Stomach (tissue), 7 donors: ENCODE measurements around a stretch of chr5.

DNA sequence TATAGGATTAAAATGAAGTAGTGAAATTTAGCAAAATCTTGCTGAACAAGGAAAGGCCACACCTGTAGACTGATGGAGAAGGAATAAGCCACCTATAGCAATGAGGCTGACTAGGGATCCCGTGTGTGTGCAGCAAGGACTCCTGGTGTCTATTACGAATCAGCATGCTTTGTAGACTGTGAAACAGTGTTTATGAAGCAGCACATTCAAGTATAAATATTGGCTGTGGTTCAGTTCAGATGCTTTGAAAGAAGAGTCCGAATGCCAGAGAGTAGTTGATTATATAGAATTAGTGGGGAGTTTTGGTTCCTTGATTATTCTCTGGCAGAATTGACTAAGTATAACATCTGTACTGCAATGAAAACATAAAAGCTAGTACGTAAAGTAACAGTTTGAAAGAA is 41.8 kb downstream of the CAST start:
- PRO-cap: no peak
- RAMPAGE, long total RNA, 5 experiments: no peak in any of the 5 experiments
- RRBS: no CpG with 5 or more reads among the region's 4 CpGs

- PRO-cap: no peak
- RAMPAGE, long total RNA, 5 experiments: no peak in any of the 5 experiments
- RRBS: no CpG with 5 or more reads among the region's 3 CpGs
Measured at GRCh38 chr5:96709071-96709800, 47.1 kb downstream of the CAST start.

GRCh38 chr5:96718531-96719065 is 56.4 kb downstream of the CAST start:
- PRO-cap: bidirectional peak, plus-strand start at chr5:96718774, minus-strand start at chr5:96718767
- RAMPAGE, long total RNA, 5 experiments: no peak in any of the 5 experiments
- RRBS: no CpG with 5 or more reads among the region's 8 CpGs

- PRO-cap: no peak
- RAMPAGE, long total RNA, 5 experiments: no peak in any of the 5 experiments
- RRBS: no CpG with 5 or more reads among the region's 7 CpGs
Measured at GRCh38 chr5:96750332-96750895, 57.3 kb downstream of the ERAP1 start.

GRCh38 chr5:97031974-97033206 is 96.5 kb downstream of the LNPEP start:
- PRO-cap: no peak
- RAMPAGE, long total RNA, 5 experiments: start-site peak on the plus strand in 1 of 5 experiments, at chr5:97032402-97032549 at its widest, 16 reads per replicate
- RRBS: no CpG with 5 or more reads among the region's 8 CpGs

DNA sequence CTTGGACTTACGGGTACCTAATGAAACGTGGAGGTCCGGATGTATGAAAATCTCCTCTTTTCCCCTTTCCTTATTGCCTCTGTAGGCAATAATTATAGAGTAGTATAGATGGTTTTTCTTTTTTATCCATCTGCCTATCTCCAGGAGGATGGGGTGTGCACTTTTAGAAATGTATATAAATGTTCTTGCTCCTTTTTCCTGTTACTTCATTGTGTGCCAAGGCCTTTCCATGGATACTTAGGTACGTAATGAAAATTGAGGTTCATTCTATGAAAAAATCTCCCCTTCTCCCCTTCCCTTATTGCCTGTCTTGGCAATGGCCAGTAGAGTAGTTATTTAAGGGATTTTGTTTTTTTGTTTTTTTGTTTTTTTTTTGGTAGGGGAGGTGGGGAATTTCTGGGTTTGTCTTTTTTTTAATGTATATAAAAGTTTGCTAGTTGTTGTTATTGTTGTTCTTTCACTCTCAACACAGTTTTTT is 98.2 kb downstream of the LNPEP start:
- PRO-cap: no peak
- RAMPAGE, long total RNA, 5 experiments: start-site peak on the plus strand in 1 of 5 experiments, centred at position 275 of the sequence, 7 reads per replicate
- RRBS: no CpG with 5 or more reads among the region's 4 CpGs

- PRO-cap: no peak
- RAMPAGE, long total RNA, 5 experiments: no peak in any of the 5 experiments
- RRBS: no CpG with 5 or more reads among the region's 4 CpGs
Measured at GRCh38 chr5:97073606-97073935, 68.8 kb downstream of the LIX1 start.

- PRO-cap: no peak
- RAMPAGE, long total RNA, 5 experiments: start-site peak on the plus strand in 1 of 5 experiments, at chr5:98795140-98795808 at its widest, 8 to 18 reads per replicate
- RRBS: no CpG with 5 or more reads among the region's 16 CpGs
Measured at GRCh38 chr5:98794609-98795828, 21.6 kb downstream of the RGMB start.

DNA sequence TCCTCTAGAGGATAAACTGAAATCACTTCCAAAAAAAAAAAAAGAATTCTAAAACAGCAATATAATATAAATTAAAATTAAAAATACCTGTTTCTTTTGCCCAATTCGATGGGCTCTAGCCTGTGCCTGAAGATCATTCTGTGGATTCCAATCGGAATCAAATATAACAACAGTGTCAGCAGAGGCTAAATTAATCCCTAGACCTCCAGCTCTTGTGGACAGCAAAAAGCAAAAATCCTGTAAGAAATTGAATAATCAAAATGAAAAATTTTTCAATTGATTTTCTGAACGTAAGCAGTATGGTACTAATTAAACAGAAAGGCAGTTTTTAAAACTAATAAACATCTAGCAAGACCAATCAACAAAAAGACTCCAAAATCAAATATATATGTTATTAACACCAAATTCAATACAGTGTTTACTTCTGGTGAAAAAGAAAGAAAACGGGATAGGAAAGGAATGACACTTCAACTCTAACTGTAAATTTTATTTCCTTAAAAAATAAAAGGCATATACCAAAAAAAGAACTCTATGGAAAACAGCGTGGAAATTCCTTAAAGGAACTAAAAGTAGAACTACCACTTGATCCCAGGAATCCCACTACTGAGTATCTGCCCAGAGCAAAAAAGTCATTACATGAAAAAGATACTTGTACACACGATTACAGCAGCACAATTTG is 45.7 kb downstream of the CHD1 start:
- PRO-cap: no peak
- RAMPAGE, long total RNA, 5 experiments: start-site peak on the minus strand in 2 of 5 experiments, centred at positions 151 to 154 of the sequence, 16 to 21 reads per replicate
- RRBS: no CpG with 5 or more reads among the region's 6 CpGs

- PRO-cap: no peak
- RAMPAGE, long total RNA, 5 experiments: start-site peak on the minus strand in 3 of 5 experiments, at chr5:98900871-98901405 at its widest, 13 to 22 reads per replicate
- RRBS: no CpG with 5 or more reads among the region's 14 CpGs
Measured at GRCh38 chr5:98900313-98901627, 28.0 kb downstream of the CHD1 start.

DNA sequence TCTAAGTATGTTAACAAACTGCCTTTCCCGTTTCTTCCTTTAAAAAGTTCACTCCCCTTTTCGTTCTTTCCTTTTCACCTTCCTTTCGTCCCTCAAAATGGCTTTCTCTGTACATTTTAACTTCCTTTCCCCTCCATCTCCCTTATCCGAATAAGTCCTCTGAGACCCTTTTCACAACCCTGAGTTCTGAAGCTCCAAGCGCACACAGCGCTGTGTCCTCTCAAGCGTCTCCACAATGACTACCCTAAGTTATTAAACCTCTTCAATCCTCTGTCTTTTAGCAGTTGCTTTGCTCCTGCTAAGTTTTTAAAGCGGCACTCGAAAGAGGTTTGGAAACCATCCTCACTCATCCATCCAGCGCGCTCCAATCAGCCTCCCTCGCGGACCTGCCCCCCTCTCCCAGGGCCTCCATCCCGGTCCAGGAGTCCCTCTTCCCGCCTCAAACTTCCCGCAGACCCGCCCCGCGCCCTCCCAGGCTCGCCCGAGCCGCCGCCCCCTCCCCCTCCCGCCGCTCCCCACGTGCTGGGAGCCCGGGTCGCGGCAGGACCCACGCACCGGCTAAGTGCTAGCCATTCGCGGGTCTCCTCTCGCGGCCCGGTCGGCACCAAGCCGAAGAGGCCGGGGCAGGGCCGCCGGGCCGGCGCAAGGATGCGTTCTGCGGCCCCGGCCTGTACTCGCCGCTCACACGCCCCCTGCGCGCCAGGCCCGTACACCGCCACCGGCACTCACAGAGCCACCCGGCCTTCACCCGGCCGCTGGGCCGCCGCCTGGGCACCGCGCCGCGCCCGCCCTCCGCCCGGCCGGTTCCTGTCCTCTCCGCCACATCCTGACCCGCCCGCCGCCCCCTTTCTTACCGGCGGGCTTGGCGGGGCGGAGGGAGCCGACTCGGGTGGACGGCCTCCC is 871 bp downstream of the CHD1 start:
- PRO-cap: no peak
- RAMPAGE, long total RNA, 5 experiments: start-site peak on the minus strand in 1 of 5 experiments, centred at position 323 of the sequence, 13 reads per replicate
- RRBS: 2% methylated on average over 43 of the region's 78 CpGs

DNA sequence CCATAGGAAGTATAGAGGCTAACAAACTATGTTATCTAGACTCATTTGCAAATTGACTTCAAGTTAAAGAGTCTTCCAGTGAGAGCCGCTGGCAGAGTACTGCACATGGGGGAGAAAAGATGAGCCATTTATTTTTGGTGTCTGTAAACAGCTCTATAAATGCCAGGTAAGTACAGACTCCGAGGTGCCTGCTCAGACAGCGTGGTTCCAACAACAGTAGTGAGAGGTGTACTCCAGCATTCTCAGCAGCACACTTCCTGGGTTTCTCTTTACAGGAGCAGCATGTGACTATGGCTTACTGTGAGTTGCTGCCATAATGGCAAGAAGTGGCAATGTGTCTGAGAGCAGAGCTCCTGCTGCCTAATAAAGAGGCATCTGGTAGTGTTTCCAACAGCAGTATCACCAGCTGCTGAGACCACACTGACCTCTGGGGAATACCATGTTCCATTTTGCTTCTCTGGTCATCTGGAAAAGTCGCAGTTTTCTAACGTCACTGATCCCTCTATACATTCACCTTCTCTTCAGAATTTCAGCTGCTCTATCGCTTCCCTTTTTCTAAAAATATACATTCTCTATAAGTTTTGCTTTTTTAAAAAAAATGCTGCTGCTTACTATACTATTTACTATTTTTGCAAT is 398.2 kb downstream of the SLCO4C1 start:
- PRO-cap: no peak
- RAMPAGE, long total RNA, 5 experiments: no peak in any of the 5 experiments
- RRBS: no CpG with 5 or more reads among the region's 6 CpGs

GRCh38 chr5:101995644-101995992 is 300.5 kb downstream of the SLCO4C1 start:
- PRO-cap: no peak
- RAMPAGE, long total RNA, 5 experiments: no peak in any of the 5 experiments
- RRBS: no CpG with 5 or more reads among the region's 2 CpGs

DNA sequence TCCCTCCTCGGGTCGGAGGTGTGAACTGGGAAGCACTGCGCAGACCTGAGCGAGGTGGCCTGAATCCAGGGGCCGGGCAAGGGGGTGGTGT is 739 bp upstream of the PAM start:
- PRO-cap: no peak
- RAMPAGE, long total RNA, 5 experiments: no peak in any of the 5 experiments
- RRBS: no CpG with 5 or more reads among the region's 5 CpGs

- PRO-cap: no peak
- RAMPAGE, long total RNA, 5 experiments: start-site peak on the plus strand in 1 of 5 experiments, at chr5:102865363-102866214 at its widest, 15 reads per replicate
- RRBS: 2% methylated on average over 26 of the region's 58 CpGs
Measured at GRCh38 chr5:102865546-102866401, 110.7 kb downstream of the PAM start.

DNA sequence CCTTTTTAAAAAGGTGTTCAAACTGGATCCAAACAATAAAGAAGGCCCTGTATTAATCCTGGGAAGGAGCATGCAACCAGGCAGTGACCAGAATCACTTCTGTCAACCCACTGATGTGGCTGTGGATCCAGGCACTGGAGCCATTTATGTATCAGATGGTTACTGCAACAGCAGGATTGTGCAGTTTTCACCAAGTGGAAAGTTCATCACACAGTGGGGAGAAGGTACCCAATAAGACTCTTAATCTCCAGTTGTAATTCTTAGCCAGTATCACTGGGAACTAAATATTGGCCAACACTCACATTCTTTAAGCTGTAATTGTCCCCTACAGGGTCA is 113.2 kb downstream of the GIN1 start:
- PRO-cap: no peak
- RAMPAGE, long total RNA, 5 experiments: start-site peak on the plus strand in 2 of 5 experiments, centred at positions 118 to 179 of the sequence, 6 to 21 reads per replicate

DNA sequence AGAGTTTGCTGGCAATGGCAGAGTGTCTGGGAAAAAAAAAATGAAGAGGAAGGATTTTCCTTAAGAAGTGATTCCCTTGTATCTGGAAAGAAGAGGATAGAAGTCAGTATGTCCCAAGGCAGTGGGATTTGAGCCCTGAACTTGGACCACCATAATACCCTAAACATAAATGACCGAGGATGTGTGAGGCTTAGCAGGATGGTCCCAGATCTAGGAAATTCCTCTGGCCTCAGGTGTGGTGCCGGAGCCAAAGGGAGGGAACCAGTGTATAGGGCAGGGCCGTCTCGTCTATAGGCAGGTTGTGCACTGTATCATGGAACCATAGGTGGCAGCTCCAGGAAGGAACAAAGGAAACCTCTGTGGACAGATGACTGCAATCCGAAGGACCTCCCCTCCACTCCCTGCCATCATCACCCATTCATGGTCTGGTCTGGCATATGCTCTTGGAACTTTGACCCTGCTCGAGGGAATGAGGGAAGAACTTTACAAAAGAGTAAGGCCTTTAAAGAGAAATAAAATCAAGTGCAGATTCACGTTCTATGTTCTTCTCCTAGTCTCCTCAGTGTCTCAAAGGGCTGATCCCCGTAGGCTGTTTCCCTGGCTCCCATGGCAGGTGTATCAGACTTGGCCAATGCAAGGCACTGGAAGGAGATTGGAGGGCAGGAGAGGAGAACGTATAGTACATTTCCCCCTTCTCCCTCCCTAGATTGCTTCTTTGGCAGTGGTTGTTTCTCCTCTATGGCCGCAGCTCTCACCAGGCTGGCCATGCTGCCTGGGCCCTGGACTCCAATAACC is 2.8 kb upstream of the MACIR start:
- PRO-cap: no peak
- RAMPAGE, long total RNA, 5 experiments: no peak in any of the 5 experiments
- RRBS: no CpG with 5 or more reads among the region's 10 CpGs

DNA sequence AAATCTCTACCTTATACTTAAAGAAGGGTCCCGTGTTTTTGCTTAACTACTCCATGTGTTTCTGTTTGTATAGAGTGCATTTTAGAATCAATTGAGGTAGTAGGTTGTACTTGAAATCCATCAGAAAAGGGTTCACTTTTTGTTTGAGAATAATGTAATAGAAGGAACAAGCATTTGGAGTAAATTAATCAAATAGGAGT is 1576.2 kb upstream of the NUDT12 start:
- PRO-cap: no peak
- RAMPAGE, long total RNA, 5 experiments: no peak in any of the 5 experiments
- RRBS: no CpG with 5 or more reads among the region's 1 CpG

- PRO-cap: no peak
- RAMPAGE, long total RNA, 5 experiments: no peak in any of the 5 experiments
- RRBS: no CpG with 5 or more reads among the region's 1 CpG
Measured at GRCh38 chr5:107352480-107352736, 318.3 kb downstream of the EFNA5 start.

DNA sequence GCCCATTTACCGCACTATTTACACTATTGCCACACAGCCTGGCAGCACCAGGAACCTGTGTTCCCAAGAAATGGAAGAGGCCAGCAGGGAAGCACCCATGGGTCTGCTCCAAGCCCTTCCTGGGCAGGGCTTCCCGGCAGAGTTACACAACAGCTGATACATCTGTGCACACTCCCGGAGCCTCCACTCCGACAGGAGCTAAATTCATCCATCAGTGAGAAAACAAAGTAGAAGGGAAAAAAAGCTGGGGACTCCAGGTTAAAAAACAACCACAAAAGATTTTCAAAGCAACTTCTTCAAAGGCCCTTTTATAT is 127.8 kb downstream of the EFNA5 start:
- PRO-cap: no peak
- RAMPAGE, long total RNA, 5 experiments: no peak in any of the 5 experiments
- RRBS: no CpG with 5 or more reads among the region's 4 CpGs